ReNcell CX (cell line): ENCODE measurements around the genes TIPIN and MAP2K5.

DNA sequence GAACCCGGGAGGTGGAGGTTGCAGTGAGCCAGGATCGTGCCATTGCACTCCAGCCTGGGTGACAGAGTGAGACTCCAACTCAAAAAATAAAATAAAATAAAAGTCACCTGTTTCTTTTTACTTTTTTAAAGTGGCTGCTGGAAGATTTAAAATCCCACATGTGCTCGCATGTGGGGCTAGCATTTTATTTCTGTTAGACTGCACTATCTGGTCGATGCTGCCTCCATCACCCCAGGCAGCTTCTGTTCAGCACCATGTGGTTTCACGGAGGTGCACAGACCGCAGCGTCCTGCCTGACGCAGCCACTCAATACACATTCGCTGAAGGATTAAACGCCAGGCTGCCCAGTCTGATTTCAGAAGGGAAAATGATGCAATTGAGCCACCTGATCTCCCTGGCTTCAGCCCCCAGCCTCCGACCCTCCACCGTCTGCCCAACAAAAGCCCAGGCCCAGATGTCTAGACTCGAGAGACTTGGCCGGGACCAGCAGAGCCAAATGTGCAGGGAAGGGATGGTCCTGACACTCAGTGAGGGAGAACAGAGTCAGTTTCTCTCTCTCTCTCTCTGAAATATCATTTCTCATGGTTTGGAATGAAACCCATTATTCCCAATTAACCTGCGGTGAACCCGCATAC lies 84.5 kb downstream of the MEGF11 start:
- PRO-cap, result no peak

DNA sequence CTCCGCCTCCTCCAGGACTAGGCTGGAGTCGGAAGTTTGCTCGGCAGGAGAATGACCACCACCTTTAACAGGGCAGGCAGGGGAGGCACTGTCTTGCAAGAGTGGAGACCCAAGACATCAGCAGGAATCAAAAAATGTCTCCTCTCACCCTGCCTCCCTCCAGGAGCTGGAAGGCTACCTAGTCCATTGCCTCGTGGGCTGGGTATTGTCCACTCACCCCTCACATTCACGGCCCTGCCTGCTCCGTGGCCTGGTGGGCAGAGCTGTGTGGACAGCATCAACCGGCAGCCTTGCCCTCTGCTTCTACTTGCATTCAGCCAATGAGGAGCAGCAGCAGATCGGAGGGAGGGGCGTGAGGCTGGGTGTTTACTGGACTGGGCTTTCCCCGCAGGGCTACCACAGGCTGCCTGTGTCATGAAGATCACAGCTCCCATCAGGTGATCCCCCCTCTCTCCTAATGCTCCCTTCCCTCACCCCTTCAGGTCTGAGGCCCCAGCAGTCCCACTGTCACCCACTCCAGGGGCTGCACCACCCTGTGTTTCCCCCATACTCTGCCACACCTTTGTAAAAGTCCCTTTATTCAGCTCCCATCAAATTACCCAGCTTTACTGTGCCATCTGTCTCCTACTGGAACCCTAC lies 81.3 kb downstream of the MEGF11 start:
- PRO-cap, result no peak

- PRO-cap, result unidirectional peak, minus-strand start at chr15:66236776
These were observed 17.1 kb downstream of the MEGF11 start for GRCh38 chr15:66236351-66236866.

DNA sequence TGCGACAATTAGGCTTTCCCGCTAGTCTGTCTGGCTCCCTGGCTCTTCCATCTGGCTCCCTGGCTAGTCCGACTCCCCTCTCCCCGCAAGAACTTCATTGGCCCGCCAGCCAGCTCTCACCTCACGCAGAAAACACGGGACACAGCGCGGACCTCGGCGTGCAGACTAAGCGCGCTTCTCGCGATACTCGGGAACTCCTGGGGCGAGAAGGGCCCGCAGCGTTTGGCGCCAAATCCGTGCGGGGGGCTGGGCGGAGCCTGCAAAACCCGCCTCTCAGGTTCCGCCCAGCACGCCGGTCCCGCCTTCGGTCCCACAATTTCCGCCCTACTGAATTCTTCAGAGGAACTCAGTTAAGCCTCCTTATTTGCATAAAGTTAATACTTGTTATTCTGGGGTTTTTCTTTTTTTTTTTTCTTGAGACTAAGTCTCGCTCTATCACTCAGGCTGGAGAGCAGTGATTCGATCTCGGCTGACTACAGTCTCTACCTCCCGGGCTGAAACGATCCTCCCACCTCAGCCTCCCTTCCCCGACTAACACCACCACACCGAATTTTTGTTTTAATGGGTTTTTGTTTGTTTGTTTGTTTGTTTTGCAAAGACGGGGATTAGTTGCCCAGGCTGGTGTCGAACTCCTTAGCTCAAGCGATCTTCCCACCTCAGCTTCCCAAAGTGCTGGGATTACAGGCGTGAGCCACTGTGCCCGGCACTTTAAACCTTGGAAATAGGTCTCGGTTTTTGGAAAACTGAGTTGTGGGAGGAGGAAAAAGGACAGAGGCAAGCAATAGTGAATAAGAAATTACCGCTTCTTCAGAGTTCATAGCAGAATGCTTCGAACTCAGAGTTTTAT lies at the start of gene TIPIN:
Gene TIPIN (minus strand): TSS at position 167 of the 847 bp plus-strand sequence.
- PRO-cap, result bidirectional peak, plus-strand start at position 316 of the sequence, minus-strand start at position 128 of the sequence; unidirectional peak, minus-strand start at position 527 of the sequence

- PRO-cap, result no peak
These were observed 17.9 kb downstream of the MAP2K1 start for GRCh38 chr15:66404508-66405190.

DNA sequence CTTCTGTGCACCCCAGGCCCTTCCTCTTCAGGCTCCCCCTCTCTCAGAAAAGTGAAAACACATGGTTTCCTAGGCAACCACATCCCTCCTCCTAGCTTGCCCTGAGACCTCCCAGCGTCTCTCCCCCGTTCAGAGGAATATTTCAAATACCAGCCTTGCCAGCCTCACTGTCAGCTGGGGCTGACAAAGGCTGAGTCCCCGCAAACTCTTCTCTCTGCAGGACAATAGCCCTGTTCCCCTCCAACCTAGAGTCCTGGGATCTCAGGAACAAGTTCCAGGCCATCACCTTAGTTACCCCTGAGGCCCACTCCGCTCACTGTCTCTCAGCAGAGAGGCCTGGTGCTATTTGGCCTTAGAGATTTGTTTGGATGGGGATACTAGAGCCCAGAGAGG lies 44.6 kb upstream of the SMAD6 start:
- PRO-cap, result no peak

- PRO-cap, result no peak
These were observed 1.2 kb downstream of the SMAD6 start for GRCh38 chr15:66703281-66703541.

DNA sequence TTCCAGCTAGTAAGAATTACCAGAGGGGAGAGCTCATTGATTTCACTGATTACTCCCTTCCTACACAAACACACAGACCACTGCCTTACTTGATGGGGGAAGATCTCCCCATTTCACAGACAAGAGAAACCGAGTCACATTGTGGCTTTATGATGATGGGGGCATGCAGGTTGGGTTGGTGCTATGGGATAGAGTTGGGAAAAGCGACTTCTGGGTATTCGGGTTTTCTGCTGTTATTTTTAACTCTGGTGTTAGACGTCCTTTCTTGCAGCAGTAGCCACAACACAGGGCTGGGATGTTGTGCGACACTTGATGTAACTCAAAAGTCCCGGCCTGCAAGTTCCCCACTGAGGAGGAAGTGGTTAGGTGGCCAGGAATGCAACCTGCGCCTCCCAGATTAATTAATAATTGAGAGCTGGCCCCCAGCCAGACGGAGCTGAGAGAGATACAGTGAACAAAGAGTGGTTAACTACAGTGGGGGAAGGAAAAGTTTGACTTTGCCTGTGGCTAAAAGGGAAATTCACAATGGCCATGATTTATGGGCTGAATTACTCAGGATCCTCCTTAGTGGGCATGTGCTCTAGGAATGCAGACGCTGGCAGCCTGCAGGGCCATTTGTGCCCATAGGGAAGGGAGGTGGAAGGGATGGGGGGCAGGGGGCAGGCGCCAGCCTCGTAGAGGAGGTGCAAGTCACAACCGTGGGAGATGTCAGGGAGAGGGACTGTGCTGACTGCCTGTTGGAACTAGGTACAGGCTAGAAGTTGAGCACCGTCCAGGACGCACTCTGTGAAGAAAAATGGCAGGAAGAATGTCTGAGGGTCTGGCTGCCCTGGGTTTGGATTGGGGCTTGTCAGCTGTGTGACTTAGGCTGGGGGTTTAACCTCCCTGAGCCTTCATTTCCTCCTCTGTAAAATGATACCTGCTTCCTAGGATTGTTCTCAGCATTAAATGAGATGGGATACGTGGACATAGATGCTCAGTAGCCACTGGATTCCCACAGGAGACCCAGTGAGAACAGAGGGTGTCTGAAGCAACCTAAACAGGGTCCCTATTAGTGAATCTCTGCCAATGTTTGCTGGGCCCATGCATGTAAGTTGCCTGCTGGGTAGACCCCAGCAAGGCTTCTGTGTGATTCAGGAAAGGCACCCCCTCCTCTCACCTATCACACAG lies 63.9 kb downstream of the SMAD6 start:
- PRO-cap, result no peak

DNA sequence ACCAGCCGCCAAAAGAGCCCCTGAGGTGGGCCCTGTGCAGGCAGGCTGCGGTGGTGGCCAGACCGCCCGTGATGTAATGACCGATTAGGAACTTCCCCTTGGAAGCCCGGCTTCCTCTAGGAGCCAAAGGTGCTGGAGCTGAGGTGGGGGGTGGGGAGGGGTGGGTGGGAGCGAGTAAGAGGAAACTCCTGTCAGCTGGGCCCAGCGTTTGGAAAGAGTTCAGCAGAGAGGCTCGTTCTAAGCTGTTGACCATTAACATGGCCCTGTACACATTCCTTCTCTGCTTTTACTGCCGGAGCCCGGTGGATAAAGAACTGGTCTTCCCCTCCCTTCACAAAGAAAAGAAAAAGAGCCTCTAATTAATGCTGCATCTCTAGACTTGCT lies 71.0 kb downstream of the SMAD6 start:
- PRO-cap, result no peak

- PRO-cap, result no peak
These were observed 68.6 kb downstream of the SMAD3 start for GRCh38 chr15:67133719-67134623.

DNA sequence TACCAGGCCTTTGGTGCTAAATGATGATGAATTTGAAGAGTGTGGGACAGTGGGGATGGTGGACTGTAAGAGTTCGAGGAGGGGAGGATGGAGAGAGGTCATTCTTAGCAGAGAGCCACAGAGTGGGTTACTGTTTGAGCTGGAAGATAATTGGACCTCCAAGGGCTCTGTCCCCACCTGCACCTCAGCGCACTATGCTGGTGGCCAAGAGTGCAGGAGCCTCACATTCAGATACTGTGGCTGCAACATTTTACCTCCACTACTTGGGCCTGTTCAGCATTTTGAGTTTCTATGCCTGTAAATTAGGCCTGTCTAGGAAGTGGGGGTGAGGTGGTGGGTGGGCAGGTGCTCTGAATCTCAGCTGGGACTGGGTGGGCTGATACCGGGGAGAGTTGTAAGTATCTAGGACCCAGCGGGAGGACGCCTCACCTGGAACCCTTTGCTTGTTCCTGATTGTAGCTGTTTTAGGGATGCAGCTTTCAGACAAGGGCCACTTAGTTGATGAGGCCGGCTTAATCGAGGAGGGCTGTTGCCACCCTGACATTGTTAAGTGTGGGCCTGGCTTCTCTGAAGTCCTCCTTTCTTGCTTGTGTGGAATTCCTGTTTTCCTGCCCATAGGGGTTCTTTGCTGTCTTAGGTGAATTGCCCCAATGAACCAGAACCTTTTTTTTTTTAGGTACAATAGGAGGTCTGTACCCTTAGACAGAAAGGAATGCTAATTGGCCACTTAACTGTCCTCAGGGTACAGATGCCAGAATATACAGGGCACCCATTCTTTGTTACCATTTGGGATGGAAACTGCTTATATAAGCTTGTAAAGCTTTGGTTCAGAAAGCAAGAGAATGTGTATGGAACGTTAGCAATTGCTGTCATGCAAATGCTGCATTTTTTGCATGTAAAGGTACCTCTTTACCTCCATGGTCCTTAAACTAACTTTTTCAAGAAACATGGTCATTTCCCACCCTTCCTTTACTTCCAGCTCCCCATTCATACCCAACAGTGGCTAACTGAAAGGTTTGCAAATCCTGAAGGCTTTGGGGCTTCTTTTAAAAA lies 83.9 kb downstream of the SMAD3 start:
- PRO-cap, result no peak

DNA sequence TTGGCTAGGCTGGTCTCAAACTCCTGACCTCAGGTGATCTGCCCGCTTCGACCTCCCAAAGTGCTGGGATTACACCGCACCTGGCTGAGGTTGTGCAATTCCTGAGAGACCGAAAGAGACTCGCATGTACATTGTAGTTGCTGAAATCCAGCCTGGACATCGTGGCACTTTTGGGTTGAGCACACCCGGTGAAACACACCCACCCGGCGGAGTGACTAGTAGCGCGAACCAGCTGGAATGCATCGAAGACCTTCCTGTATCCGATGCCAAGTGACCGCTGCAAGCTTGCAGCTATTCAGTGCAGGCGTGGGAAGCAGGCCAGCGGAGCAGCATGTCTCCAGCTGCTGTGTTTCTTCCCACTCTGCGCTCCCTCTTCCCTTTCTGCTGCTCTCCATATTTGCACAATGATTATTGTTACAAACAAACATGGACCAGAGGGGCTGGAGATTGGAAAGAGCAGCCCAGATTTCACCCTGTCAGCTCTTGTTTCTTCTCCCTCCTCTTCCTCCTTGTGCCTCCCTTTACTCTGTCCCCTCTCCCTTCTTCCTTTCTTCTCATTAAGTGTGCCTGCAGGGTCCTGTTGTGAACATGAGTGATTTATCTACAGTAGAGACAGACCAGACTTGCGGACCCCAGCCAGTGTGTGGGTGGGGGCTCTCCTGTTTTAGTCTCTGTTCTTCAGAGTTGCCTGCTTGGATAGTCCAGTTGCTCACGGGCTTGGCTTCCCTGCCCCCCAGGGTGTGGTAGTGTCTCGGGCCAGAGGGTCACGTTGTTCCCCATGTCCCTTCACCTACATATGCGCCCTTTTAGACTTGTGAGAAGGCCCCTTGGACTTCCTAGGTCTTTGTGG lies 86.1 kb downstream of the AAGAB start:
- PRO-cap, result no peak

- PRO-cap, result no peak
These were observed 81.9 kb downstream of the AAGAB start for GRCh38 chr15:67172455-67172998.

DNA sequence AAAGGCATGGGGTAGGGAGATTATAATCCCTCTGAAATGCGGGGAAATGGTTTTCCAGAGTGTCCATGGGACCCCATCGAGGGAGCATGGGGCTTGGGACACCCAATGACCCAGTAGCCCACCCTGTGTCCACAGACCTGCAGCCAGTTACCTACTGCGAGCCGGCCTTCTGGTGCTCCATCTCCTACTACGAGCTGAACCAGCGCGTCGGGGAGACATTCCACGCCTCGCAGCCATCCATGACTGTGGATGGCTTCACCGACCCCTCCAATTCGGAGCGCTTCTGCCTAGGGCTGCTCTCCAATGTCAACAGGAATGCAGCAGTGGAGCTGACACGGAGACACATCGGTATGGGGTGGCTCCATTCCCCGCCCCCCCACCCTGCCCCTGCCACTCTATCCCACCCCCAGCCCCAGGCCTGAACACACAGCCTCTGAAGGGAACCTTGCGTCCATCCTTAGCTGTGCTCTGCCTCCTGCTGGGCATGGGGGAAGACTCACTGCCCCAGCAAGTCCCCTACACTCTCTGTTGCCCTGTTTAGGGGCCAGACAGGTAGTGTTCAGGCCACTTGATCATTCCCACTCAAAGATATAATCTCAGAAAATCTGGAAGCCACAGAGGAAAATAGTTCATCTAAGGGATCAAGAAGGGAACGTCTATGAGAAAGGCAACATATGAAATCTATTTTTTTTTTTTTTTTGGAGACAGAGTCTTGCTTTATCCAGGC lies 73.2 kb downstream of the AAGAB start:
- PRO-cap, result no peak

- PRO-cap, result no peak
These were observed 59.9 kb downstream of the AAGAB start for GRCh38 chr15:67194294-67195257.

GRCh38 chr15:67413685-67414428 lies 107.1 kb upstream of the C15orf61 start:
- PRO-cap, result no peak

DNA sequence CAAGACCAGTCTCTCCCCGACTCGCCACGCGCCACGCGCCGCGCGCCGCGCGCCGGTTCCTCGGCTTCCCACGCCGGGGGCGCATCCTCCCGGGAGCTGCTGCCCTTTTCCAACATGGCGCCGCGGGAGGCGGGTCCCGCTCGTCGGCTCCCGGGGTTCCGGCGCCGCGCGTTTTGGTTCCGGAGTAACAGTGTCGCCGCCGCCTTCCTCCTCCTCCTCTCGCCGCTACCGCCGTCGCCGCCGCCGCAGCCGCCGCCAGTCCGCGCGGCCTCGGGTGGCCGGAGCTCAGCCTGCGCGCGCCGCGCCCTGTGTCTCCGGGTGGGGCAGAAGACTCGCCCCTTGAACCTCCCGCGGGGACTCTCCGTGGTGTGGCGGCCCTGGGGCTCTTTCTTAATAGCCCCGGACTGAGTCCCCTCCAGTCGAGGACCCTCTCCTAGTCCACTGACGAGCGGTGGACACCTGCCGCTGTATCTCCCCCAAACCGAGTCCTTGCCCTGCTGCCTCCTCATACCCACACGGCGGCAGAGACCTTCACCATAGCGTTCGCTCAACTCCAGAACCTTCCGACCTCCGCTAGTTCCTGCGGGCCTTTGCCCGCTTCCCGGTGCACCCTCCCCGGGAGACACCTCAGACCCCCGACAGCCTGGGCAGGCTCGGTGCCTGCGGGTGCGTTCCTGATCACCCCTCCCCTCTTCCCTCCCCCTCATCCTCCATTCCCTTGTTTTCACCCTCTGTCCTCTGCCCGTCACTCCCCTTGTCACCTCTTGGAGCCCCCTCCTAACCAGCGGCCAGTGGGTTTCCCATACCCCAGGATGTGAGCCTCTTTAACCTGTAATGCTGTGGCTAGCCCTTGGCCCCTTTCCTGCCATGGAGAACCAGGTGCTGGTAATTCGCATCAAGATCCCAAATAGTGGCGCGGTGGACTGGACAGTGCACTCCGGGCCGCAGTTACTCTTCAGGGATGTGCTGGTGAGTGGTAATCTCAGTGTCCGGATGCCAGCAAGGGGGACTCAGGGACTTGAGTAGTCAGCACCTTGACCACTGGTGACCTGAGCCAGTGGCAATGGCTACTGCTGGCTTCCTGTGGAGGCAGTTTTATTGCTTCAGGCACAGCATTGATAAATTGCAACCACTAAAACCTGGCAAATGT lies at the start of gene MAP2K5:
Gene MAP2K5 (plus strand): TSS at position 202 of the 1,150 bp plus-strand sequence.
- PRO-cap, result bidirectional peak, plus-strand start at position 259 of the sequence, minus-strand start at position 110 of the sequence; unidirectional peak, minus-strand start at position 634 of the sequence

DNA sequence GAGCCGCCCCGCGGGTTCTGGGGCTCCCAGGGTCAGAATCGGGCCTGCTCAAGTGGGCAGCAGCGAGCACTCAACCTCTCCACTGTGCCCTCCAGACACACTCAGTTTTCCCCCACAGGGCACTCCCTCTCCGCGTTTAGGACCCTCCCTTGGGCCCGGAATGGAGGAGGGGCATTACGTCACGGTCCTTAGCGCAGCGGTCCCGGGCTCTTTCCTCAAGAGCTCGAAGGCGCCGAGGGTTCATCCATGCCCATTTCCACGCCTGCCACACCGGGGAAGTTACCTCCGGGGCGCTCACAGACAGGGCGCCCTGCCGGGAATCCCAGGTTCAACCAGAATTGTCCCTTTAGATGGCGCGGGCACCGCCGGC lies 9.3 kb downstream of the SKOR1 start:
- PRO-cap, result no peak

- PRO-cap, result no peak
These were observed 13.6 kb downstream of the SKOR1 start for GRCh38 chr15:67838780-67839501.

- PRO-cap, result no peak
These were observed 8.1 kb upstream of the PIAS1 start for GRCh38 chr15:68045967-68046388.